Parietal lobe (tissue), 2 donors: ENCODE results near the genes TAF1B and HPCAL1.

- RAMPAGE, long total RNA, result no peak
Observed at GRCh38 chr2:9373107-9373733, 50.1 kb downstream of the ITGB1BP1 start.

- RAMPAGE, long total RNA, result no peak
Observed at GRCh38 chr2:9610716-9611685, 19.8 kb downstream of the YWHAQ start.

- RAMPAGE, long total RNA, result no peak
Observed at GRCh38 chr2:9618493-9619203, 12.1 kb downstream of the YWHAQ start.

DNA sequence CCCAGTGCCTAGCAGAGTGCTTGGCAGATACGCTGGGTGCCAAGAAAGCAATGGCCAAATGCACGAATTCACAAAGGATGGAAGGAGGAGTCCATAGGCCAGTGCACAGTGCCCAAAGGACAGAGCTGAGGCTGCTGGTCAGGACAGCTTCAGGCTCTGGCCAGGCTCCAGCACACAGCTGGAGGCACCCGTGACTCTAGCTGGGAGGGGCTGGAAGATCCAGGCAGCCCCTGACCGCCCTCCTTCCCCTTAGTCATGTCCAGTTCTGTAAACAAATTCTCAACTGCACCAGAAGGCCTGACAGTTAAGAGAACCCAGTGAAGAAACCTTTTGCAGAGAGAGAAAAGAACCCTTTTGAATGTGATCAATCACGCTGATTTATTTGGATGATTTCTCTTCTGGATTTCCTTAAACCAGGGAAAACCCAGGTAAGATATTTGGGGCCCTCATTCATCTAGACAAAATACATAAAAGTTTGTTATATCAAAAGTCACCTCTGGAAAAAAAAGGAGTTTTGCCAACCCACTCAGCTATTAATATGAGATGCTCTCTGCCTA is 7.8 kb upstream of the YWHAQ start:
- RAMPAGE, long total RNA, result no peak

- RAMPAGE, long total RNA, result no peak
Observed at GRCh38 chr2:9692354-9693150, 61.8 kb upstream of the YWHAQ start.

GRCh38 chr2:9843106-9844279 is at the start of gene TAF1B:
TSS of gene TAF1B (plus strand) at chr2:9843474.
- RAMPAGE, long total RNA, result no peak

GRCh38 chr2:9860150-9860804 is 17.0 kb downstream of the TAF1B start:
- RAMPAGE, long total RNA, result no peak

- RAMPAGE, long total RNA, result no peak
Observed at GRCh38 chr2:9990620-9991204, 39.2 kb downstream of the GRHL1 start.

DNA sequence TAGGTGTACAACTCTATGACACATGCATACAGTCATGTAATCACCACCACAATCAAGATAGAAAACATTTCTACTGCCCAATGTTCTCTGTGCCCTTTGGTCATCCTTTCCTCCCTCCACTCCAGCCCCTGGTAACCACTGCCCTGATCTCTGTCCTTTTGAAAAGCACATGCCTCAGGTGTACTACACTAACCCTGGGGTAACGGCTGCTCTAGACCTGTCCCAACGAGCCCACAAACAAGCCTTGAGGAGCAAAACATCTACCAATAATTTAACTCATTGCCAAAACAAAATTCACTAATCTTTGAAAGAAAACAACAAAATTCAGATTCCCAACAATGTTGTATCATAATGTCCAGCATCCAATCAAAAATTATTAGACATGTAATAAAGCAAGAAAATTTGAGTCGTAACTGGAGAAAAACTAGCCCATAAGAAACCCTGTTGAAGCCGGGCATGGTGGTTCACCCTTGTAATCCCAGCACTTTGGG is 25.9 kb upstream of the KLF11 start:
- RAMPAGE, long total RNA, result no peak

GRCh38 chr2:10036031-10037154 is 7.0 kb upstream of the KLF11 start:
- RAMPAGE, long total RNA, result no peak

DNA sequence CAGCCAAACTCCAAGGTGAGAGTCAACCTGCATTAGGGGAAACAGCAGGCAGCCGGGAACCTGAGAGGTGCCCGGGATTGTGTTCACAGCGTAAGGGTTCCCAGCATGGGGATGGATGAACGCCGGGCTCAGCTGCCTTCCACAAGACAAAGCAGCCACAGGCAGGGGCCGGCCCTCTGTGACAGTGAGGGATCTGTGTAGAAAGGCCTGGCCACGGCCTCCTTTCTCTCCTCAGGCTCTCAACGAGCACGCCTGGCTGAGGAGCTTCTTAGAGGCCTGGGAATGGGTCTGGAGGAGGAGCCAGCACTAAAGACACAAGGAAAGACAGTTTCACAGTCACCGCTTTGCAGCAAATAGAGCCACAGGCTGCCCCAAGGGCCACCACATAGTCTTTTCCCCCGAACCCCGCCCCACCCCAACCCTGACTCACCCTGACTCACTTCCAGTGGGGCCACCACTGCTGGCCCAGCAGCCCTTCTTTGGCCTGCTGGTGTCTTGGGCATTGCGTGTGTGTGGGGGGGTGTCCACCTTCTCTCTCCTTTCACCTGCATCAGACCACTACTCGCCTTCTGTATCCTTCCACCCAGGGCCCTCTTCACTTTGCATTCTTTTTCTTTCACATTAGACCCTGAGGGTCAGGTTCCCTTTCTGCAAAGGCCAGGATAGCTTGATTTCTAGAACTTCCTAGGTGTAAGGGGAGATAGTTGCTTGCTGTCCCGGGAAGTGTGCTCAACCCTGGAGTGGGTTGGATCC is 19.5 kb upstream of the HPCAL1 start:
- RAMPAGE, long total RNA, result no peak

DNA sequence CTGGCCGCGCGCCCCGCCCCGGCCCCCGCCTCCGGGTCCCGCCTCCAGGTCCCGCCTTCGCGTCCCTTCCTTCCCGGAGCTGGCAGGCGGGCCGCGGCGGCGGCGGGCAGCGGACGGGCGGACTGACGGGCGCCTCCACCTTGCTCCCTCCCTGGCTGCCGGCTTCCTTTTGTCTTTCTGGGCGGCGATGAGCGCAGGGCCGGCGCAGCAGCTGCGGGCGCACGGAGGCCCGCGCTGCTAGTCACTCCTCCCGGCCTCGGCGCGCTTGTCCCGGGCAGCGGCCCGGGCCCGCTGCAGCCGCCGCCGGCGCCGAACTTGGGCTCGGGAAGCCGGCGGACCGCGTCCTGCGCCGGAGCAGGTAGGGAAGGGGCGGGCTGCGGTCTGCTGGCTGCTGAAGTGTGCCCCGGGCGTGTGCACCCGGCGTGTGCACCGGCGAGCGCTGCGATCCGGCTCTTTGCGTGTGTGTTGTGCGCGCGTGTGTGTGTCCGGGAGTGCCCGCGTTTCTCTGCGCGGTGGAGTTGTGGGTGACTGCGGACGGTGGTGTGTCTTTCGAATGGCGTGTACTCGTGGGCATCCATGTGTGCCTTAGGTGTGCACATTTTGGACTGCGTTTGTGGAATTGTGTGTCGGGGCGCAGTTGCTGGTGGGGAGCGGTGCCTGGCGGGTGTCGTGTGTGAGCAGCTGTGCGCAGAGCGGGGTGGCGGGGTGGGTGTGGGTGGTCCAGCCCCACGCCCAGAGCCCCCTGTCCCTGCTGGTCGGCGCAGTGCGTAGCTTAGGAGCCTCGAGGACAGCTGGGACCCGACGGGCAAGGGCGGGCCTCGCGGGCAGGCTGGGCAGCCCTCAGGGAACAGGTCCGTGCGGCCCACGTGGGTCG is at the start of gene HPCAL1:
HPCAL1 (plus strand) TSS at position 85 of the 874 bp plus-strand sequence.
- RAMPAGE, long total RNA, result no peak

- RAMPAGE, long total RNA, result no peak
Observed at GRCh38 chr2:10320120-10321496, 17.9 kb downstream of the HPCAL1 start.

DNA sequence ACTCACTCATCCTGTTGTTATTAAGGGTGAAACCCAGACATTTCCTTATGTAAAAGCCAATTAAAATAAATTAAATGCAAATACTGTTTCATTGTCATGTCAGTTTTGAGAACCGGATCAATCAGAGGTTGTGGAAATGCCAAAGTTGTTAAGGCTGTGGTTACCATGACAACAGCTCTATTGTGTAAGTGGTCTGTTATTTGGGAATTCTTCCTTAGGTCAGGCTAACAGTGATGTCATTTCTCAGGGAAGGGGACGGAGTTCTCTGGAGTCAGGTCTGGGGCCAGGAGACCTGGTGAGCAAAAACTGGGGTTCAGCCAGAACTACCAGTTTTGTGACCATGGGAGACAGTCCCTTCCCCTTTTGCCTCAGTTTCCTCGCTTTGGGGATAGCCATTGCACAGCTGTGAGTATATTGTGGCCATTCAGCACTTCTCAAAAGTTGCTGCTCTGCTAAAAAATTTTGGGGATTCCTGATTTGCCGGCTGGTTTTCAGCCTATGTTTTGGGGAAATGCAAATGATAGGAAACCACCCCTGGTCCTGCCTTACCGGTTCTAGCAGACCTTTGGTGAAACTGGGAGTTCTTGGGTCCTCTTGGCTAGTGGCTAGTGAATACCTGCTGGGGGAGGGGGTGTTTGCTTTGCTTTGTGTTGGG is 21.5 kb downstream of the HPCAL1 start:
- RAMPAGE, long total RNA, result no peak

DNA sequence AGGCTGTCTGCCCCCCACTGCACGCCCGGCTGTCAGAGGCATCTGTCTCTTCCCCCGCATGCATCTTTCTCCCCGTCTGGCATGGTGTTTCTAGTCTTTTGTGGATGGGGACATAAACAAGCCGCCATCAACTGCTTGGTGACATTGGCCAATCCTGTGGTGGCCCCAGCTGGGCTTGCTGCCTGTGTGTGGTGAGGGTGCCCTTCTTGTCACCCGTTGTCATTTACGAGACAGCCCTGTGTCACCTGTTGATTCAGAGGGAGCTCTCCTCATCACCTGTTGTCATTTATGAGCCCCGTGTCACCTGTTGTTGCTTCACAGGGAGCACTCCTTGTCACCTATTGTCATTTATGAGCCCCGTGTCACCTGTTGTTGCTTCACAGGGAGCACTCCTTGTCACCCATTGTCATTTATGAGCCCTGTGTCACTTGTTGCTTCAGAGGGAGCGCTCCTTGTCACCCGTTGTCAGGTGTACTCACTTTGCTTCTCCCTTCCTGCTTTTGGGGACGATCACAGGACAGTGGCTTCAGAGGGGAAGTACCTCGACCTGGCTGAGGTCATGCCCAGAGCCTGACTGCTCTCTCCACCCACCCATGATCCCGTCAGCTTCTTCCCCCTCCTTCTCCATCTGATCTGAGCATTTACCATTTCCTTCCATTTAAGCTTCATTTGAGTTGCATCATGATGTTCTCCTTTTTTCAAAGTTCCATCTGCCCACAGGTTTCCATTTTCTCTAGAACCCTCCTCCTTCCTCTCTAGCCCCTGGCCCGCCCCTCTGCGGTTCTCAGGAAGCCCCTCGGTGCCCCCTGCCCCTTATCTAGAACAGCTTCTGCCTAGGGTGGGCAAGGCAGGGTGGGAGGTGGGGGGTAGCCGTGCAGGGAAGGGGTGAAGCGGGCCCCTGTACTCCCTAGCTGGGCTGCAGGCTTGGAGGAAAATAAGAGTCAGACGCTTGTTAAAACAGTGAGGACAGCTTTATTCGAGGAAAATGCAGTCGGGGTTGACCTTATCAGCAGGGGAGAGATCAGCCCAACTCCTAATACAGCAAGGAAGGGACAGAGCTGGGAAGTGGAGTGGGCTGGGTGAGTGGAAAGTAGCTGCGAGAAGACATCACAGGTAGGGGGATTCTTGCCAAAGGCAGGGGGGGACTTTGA is 29.3 kb downstream of the HPCAL1 start:
- RAMPAGE, long total RNA, result no peak

- RAMPAGE, long total RNA, result no peak
Observed at GRCh38 chr2:10419482-10420193, 28.5 kb downstream of the ODC1 start.

- RAMPAGE, long total RNA, result no peak
Observed at GRCh38 chr2:10432186-10433061, 15.7 kb downstream of the ODC1 start.

- RAMPAGE, long total RNA, result no peak
Observed at GRCh38 chr2:10447398-10447846, 705 bp downstream of the ODC1 start.

DNA sequence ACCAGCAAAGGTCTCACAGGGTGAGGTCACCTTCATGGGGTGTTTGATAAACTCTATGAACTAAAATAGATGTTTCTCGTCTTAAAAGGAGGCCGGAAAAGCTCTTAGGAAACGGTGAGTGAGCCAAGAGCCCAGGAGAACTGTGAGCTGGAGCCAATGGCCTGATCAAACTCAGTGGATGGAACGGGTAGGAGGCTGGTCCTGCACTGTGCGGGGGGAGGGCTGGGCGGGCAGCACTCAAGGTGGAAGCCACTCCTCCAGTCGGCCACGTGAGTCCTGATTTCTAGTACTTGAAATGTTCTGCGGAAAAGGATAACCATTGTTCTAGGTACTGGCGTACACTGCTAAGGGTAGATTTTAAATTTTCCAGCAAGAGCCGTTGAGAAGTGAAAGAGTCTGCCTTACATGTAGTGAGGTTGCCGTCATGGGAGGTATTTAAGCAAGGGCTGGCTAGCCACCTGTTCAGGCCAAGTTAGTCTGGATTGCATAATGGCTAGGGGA is 51.1 kb upstream of the ODC1 start:
- RAMPAGE, long total RNA, result no peak

- RAMPAGE, long total RNA, result no peak
Observed at GRCh38 chr2:10584672-10585425, 104.9 kb downstream of the NOL10 start.